ENCODE measurements around a stretch of chr16.

DNA sequence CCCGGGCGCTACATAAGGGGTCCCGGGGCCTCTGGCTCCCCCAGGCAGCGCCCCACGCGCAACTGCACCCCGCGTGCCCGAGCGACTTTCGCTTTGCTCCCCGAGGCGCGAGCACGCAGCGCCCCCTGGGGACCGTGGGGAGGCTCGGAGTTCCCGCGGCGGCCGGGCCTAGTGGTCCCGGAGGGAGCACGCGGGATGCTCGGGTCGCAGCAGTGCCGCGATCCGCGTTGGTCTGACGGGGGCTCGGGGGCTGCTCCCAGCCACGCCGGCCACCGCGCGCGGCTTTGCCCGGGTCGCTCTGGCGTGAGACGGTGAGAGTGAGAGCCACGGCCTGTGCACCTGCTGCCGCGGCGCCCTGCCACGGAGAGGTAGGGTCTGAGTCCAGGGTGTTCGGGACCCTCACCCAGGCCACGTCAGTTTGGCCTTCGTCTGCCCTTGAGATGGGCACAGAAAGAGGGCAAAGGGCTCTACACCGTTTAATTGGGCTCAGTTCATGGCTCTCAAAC lies 537 bp upstream of the PIEZO1 start:
- PRO-cap = unidirectional peak, minus-strand start at position 95 of the sequence

DNA sequence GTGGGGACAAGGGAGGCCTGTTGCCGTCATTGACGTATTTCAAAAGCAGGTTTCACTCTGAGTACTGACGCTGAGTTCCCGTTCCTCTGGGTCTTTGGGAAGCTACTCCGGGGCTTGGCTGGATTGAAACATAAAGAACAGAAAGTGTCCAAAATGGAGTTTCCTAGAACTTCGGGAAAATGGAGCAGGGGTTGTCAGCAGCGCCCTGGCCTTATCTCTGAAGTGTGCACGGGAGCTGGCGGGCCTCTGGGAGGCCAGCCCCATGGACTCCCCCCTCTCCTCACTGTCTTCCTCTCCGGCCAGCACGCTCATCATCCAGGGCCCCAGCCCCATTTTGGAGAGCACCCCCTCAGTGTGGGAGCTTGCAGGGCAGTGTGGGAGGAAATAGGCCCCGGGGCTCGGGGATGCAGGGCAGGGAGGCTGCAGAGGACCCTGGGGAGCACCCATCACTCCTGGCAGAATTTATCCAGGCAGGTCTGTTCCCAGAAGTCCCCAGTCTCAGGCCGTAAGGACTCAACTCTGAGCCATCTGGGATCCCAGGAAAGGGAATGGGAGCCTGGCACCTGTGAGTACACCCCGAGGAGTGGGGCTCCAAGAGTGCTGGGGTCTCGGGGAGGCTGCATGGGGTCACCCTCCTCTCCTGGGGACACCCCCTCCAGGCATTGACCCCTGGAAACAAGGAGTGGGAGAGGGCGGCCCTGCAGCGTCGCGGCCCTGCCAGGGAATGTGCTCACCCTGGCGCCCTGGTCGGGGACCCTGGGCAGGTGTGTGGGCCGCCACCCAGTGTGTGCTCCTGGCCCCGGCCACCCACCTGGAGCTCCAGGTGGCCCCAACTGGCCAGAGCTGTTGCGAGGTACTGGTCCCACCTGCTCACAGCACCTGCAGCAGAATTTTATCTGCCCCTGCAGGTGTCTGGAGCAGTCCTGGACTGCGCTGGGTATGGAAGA lies 5.0 kb upstream of the PABPN1L start:
- PRO-cap = no peak

DNA sequence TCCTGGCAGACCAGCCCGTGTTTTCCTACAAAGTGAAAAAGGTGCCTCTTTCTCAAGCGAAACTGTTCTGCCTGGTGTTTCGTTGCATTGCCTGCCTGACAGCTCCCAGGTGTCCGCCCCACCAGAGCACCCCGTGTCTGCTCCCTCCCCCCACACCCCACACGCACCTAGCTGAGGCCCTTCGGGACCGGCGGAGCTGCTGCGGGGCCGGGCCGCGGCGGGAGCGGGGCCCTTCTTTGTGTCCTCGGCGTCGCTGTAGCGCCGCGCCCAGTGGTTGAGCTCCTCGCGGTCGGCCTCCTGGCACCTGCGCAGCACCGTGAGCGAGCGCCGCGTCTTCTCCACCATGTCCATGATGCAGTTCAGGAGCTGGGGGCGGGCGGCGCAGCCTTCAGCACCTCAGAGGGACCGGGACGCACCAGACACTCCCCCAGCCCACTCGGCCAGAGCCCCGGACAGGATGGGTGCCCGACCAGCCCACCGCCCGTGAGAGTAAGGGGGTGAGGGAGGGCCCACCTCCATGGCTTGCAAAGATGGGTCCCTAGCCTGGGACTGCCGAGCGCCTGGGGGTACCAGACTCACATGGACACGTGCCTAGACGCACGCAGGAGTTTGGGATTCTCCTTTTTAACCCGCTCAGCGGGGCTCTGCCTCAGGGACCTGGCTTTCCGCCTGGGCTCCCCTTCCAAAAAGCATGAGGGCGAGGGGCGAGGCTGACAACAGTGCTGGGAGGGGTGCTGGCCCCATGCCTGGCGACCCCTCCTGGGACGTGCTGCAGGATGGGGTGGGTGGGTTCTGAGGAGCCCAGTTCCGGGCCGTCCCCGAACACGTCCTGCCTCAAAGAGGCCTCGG lies 14.9 kb upstream of the PABPN1L start:
- PRO-cap = no peak

DNA sequence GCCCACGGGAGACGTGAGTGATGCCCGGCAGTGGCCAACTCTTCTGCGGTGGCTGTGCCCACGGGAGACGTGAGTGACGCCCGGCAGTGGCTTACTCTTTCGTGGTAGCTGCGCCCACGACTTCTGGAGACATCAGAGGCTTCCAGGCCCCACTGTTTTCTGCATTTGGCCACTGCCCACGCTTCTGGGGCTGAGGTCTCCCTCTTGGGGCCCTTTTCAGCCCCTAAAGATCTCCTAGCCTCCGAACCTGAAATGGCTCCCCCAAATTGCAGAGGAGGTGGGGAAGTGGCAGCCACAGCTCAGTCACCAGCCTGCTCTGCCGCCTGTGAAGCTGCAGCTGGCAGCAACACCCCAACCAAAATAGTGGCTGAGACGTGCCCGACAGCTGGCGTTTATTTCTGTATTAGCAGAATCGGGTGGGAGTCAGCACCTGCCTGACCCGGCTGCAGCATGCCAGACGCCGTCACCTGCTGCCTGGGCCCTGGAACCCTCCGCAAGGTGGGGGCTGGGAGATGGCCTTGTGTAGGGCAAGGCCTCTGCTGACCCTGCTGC lies 17.3 kb upstream of the PABPN1L start:
- PRO-cap = no peak

GRCh38 chr16:88888903-88889420 lies 22.5 kb upstream of the PABPN1L start:
- PRO-cap = no peak

DNA sequence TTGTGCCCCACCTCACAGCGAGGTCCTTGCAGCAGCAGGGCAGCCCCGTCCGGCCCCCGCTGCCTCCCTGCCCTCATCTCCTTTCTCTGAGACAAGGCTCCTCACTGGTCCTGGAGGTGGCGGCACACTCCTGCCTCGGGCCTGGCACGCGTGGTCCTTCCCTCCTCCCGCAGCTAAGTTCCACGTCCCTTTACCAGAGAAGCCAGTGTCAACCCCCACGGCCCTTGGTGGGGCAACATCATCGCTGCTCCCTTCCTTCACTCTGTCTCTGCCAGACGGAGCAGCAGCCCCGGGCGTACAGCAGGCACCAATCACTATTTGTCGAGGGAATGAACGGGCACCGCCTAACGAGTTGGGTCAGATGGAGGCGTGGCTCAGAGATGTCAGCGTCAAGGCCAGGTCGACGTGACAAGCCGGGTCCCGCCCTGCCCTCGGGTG lies 50.1 kb downstream of the CBFA2T3 start:
- PRO-cap = unidirectional peak, minus-strand start at position 264 of the sequence; unidirectional peak, minus-strand start at position 320 of the sequence

- PRO-cap = no peak
These were observed 35.1 kb downstream of the CBFA2T3 start for GRCh38 chr16:88941713-88942410.

GRCh38 chr16:89032039-89032647 lies 55.1 kb upstream of the CBFA2T3 start:
- PRO-cap = unidirectional peak, minus-strand start at chr16:89032152

GRCh38 chr16:89096609-89097092 lies 3.0 kb downstream of the ACSF3 start:
- PRO-cap = no peak

GRCh38 chr16:89156778-89157286 lies 14.7 kb upstream of the CDH15 start:
- PRO-cap = no peak

DNA sequence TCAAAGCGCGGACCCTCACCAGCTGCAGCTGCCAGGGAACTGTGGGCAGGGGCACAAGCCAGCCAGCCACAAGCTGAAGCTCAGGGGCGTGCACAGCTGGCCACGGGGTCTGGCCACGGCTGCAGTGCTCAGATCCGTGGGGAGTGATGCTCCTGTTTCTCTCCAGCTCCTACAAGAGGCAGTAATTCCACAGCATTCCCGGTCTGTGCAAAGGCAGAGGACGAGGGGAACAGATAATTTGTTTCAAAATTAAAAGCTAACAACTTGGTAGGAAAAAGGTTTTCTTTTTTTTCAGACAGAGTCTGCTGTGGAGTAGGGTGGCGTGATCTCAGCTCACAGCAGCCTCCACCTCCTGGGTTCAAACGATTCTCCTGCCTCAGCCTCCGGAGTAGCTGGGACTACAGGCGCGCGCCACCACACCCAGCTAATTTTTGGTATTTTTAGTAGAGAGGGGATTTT lies 49.5 kb downstream of the ZNF778 start:
- PRO-cap = no peak

DNA sequence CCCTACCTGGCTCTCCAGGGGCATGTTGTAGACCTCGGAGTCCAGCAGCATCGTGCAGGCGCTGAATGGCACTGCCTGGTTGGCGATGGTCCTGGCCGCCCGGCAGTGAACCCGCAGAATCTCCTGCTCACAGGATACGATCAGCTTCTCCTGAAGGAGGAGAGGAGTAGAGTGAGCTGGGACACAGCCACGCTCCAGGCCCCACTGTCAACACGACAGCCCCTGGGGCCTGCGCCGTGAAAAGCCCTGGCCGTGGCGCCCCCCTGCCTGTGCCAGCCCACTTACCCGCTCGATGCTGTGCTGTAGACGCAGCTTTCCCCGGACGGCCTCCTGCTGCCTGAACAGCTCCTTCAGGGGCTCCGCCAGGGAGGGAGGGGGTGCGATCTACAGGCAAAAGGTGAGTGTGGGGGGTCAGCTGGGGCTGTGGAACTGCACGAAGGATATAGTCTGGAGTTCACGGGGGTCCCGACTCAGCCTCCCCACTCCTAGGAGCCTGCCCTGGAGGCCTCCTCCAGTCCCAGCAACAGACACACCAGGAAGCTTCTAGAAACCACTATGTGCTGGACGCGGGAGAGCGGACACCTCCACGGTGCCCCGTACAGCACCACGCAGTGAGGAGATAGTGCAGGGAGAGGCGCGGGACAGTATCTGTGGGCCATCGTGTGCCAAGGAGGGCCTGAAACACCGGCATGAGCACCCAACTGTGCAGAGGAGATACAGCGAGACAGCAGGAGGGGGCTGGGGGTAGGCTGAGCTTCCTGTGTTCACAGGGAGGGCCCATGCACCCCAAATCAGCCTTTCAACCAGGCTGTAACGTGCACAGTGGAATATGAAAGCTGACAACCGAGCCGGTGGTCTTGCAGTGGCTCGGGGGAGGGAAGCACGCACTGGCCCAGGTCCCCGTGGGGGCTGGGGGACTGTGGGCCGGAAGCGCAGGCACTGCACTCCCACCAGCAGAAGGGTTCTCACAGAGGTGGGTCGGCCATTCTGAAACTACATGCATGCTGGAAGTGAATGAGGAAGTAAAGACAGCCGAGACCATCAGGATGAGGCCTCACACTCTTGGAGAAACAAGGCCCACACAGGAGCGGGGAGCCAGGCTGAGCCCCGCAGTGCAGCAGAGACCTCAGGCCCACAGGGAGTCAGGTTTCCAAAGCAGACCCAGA lies 57.7 kb downstream of the ZNF778 start:
- PRO-cap = no peak

GRCh38 chr16:89280101-89280891 lies 62.8 kb downstream of the ZNF778 start:
- PRO-cap = no peak

DNA sequence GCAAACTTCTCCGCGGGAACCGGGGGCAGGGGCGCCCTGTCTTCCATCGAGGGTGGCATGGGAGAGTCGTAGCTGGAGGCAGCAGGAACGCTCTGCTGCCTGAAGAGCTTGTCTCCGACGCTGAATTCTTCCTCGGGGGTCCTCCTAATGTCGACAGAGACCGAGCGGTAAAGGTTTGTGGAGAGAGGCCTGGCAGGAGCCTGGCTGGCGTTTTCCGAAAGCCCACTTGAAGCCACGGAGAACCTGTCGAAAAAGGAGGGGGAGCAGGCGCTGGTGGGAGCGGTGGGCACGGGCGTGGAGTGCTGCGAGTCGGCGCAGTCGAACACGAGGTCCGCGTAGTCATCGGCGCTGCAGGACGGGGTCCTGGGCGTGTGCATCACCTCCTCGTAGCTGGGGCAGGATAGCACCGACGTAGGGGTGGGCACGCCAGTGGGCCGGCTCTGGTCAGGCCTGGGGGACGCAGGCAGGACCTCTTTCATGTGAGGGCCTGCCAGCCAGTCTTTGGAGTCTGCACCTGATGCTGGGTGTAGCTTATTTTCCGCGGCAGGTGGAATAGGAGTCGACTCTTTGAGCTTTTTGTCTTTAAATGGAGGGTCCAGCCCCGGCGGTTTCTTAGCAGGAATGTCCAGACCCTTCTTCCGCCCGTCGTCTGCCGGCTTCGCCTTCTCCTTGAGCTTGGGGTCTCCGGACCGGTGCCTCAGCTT lies 63.7 kb downstream of the ZNF778 start:
- PRO-cap = no peak

DNA sequence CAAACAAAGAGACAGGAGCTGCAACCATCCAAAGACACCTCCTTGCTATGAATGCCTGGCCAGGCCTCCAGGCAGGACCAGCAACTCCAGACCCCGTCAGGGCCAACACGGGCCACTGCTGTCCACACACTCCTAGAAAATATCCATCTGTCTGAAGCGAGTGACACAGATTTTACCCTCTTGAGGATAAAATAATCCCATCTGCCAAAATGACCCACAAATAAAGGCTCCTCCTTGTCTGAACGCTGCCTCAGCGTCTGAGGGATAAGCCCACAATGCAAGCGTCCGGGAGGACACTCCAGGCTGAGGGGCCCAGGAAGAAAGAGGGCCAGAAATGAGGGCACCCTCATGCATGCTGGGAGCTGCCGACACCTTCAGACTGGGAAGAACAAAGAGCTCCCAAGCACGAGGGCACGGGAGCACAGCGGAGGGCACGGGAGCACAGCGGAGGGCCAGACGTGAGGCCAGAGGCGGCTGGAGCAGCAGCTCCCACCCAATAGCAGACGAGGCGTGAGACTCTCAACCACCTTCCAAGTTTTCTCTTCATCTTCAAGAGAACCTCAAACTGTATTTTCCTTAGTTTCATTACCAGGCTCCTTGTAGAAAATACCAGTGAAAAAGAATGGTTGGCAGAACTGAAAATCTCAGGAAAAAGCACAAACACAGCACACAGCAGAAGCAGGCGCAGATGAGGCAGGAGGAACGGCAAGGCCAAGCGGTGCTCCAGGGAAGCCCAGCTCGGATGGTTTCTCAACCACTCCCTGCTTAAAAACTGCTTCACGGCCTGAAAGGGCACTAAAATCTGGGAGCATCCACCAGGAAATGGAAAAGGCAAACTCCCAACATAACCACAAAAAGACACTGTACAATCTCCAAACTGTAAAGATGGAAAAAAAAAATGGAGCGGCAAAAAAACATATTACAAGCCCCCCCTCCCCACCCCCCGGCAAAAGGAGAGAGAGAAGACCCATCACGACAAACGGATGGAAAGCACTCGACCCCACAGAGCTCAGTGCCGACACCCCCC lies 127.1 kb downstream of the ZNF778 start:
- PRO-cap = no peak

GRCh38 chr16:89345347-89345649 lies 127.8 kb downstream of the ZNF778 start:
- PRO-cap = no peak

- PRO-cap = no peak
These were observed 123.4 kb downstream of the ANKRD11 start for GRCh38 chr16:89366844-89367461.

DNA sequence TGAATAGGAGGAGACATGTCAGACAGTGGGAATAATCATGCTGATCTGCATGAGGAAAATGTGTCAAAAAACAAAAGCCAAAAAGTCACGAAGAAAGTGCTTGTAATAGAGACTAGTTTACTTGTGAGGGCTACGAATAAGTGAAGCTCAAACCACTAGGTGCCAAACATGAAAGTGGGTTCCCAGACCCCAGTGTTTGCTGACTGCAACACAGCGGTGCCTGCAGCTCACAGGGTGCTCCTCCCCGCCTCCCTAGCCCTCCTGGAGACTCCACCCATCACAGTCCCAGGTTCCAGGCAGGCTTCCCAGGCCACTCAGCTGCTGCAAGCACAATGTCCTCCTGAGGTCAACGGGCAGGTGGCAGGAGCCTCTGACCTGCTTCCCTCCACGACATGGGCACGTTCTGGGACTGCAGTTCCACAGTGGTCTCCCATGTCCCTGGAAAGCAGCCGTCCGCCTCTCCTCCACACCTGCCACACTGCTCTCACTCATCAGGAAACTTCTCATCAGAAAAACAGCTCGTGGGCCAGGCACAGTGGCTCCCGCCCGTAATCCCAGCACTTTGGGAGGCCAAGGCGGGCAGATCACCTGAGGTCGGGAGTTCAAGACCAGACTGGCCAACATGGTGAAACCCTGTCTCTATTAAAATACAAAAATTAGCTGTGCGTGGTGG lies 96.4 kb downstream of the ANKRD11 start:
- PRO-cap = no peak

DNA sequence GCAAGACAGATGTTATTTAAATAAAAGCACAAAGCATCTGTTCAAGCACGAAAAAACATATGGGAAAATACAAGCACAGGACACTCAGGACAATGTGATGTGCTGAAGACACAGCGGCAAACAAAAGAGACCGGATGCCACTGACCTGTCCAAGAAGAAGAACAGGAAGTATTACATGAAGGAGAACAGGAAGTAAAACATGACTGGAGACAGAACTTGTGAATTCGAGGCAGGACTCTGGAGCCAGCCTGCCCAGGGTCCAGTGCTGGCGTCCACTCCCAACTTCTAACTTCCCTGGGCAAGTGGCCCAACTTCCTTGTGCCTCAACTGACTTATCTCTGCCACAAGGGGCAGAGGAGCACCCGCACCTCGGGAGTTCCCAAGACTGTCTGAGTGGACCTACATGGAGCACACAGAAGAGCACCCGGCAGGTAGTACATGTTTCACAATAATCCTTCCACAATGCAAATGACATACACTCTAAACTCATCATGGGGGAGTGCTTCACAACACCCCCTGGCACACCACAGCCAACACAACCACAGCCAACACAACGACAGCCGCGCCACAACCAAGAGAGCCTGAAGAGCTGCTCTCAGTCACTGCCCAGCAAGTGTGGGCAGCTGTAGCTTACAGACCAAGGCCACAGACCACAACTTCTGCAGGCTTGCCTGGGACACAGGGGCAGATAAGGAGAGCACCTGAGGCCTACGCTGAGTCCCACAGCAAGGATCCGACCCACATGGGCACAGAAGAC lies 36.6 kb downstream of the ANKRD11 start:
- PRO-cap = no peak

DNA sequence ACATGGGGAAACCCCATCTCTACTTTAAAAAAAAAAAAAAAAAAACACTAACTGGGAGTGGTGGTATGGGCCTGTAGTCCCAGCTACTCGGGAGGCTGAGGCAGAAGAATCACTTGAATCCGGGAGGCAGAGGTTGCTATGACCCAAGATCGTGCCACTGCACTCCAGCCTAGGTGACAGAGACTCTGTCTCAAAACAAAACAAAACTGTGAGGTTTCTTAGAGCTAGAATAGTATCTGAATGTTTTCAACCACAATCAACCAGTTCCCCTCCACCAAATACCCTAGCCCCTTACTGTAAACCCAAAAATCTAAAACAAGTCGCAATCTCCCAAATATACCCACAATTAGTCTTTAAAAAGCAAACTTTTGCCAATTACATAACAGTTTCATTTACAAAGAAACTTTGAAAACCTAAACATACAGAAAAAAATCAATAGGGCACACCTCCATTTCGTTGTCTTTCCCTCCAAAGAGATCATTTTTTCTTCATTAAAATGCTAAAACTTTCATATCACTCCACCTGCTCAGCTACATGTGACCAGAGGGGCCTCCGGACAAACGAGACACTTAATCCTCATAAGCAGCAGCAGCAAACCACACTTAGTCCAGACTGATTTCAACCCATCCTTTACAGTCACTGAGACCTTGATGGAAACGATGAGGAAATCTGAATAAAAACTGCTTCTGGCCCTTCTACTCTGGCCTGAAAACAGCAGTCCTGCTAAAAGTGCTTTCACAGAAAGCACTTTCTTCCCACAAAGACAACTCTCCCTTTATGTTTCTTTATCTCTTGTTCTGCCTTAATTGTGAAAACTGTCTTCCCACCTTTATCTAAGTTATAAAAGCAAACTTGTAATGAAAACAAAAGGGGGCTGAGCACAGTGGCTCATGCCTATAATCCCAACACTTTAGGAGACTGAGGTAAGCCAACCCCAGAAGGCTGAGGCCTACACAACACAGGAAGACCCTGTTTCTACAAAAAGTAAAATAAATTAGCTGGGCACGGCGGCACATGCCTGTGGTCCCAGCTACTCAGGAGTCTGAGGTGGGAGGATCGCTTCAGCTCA lies 4.7 kb downstream of the ANKRD11 start:
- PRO-cap = no peak

Data from colonic mucosa (tissue), 1 donor.